Measurements from ENCODE around the genes PLPPR4 and CDC14A.

GRCh38 chr1:94590432-94590882 lies 48.9 kb upstream of the F3 start:
- PRO-cap: no peak

DNA sequence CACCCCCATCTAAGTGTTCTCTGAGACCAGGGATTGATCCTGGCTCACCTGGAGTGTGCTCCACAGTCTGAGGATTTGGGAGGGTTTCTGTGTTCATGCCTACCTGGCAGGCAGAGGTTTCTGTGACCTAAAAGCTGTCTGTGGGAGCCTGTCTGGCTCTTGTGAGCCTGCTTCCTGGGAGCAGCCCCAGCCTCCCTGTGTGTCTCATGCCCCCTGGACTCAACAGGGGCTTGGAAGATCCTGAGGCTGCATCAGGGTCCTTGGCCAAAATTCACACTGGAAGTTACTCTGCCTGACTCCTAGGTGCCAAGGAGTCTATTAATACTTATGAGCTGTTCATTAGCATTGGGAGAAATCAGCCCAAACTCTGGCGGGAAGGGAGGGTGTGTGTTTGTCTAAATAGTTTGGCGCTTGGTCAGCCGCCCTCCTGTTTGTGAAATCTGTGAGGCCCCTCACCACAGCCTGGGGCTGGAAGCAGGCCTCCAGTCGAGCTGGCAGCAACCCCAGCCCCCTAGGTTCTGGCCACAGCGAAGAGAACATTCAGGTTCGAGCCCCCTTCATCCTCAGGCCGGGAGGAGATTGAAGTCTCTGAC lies 82.0 kb upstream of the F3 start:
- PRO-cap: no peak

GRCh38 chr1:94648194-94648839 lies 106.8 kb upstream of the F3 start:
- PRO-cap: no peak

GRCh38 chr1:94720964-94721647 lies 99.1 kb upstream of the SLC44A3 start:
- PRO-cap: no peak

DNA sequence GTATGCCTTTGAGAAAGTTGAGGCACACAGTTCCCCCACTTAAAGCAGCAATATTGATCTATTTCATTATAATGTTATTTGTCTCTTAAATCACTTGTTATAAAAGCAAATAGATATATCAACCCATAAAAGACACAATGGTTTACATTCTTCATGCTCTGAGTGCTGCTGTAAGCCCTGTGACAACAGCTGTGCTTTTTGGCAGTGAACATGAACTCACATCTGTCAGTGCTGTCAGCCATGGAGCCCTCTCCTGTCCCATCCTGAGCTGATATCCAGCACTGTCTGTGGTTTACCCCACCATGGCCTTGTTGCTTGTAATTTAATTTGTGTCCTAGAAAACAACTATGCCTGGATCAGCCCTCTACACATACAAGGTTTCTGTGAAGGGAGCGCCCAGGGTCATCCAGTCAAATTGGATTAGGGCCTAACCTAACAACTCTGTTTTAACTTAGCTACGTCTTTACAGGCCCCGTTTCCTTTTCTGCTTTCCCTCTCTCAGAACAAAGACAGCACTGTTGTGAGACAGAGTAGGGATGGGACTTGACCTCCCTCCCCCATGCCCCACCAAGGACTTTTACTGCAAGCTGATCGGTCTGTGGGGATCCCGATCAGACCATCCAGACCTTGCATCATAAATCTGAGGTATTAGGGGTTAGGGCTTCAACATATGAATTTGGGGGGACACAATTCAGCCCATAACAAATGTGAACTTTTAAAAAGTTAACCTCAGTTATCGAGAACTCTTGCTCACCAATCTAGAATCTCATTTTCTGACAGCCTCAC lies 16.5 kb upstream of the SLC44A3 start:
- PRO-cap: no peak

DNA sequence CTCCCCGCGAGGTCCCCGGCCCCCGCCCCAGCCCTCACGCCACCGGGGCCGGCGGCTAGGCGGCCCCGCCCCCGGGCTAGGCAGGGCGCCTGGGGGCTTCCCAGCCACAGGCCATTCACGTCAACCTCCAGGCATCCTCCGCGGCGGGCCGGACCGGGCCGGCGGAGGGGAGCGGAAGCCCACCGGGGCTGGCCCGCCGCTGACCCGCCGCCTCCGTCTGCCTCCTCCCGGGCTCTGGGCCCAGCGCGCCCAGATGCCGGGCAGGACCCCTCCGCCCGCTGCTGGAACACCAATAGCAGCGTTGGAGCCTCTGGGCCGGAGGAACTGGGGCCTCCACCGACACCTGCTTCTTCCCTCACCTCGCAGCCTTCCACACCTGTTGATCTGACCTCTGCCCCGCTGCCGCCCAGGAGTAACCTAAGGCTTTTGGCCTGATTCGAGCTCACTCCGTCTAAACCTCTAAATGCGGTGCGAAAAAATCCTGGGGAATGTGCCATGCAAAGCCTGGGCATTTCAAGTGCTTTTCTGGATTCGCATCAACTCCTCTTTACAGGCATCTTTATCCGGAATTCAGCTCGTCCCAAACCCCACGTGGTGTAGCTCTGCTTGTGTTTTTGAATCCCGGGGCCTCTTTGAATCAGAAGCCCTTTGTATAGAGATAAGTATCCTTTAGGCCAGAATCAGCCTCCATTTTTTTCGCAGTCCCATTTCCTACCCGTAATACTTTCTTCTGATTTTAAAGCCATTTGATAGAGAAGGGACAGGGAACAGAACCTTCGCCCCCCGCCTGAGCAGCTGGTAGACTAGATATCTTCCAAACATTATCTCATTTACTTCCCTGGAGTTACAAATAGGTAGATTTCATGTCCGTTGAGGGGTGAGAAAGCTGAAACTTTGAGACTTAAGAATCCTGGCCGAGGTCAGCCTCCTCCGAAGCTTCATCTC lies 645 bp upstream of the CNN3 start:
- PRO-cap: bidirectional peak, plus-strand start at position 114 of the sequence, minus-strand start outside the sequence; bidirectional peak, plus-strand start at position 839 of the sequence, minus-strand start at position 634 of the sequence

GRCh38 chr1:94980172-94980732 lies 53.3 kb upstream of the CNN3 start:
- PRO-cap: no peak

- PRO-cap: no peak
These were observed 29.5 kb downstream of the ALG14 start for GRCh38 chr1:95043201-95043701.

DNA sequence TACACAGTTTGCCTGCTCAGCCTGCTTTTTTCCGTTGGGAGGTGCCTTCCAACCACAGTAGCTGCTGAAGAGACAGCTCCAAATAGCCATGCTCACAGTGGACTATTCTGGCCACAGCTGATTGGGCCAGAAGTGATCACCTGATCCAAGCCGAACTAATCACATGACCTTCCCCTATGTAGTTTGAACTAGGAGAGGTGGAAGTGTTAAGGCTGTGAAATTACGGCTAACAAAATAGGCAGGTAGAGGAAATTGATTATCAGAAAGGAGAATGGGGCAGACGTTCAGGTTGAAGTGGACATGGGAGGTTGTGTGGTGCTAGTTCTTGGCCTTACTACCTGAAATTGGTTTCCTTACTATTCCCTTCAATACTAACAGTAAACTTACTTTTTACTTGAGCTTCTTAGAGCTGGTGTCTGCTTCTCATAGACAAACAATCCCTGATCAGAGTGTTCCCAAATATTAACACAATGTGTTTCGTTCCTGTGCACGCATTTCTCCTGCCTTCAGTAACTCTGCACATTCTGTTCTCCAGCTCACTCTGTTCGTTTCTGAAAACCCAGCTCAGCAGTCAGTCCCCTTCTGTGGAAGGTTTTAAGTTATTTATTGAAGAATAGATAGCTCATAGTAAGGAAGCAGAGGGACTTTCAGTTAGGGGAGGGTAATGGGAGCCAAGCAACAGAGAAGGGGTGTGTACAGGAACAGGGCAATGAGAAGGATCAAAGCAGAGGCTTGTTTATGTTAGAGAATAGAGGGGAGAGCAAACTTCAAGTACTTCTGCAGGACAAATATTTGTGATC lies 136.3 kb downstream of the RWDD3 start:
- PRO-cap: no peak

DNA sequence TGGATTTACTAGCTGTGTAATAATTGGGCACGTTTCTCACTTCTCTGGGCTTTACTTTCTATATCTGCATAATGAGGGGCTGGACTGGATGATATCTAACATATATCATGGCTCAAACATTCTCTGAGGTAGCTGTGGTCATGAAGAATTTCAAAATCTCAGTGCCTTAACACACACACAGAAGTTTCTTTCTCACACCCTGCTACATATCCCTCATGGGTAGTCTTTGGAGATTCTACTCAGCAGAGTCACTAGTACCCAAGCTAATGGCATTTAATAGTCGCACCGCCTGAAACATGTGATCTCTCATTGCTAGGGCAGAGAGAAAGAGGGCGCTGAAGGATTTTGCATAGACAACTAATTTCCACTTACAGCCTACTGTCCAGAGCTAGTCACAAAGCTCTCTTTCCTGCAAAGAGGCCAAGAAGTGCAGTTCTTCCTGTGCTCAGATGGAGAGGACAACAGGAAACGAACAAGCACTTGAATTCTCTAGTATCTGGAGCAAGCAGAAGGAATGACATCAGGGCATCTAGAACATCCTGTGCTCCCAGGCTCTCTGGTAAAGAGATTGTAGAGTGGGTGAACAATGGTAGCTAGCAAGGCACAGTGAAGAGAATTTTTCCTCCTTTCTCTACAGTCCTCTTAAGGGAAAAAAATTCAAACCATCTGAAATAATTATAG lies 183.4 kb upstream of the PTBP2 start:
- PRO-cap: no peak

GRCh38 chr1:97529664-97530228 lies 391.1 kb downstream of the DPYD start:
- PRO-cap: no peak

DNA sequence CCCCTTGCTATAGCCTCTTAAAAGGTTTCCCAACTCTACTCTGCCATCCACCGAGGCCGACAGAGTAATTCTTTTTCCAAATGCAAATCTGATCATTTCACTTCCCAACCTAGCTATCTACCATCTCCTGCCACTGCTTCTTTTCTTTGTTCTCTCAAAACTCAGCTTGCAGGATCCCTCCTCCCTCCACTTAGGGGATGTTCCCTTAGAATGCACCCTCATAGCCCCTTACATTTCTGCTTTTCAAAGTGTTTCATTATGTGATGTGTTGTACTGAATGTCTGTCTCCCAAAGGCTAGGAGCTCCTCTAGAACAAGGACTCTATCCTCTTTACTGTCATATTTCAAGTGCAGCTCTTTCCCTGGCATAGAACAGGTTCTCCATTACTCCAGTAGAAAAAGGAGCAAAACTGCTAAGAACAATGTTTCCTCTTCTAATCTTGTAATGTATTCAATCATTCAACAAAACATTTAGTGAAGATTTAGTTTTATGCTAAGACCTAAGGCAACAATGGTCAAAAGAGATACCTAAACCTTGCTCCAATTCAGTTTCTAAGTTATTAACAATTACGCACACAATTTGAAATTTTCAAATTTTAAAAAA lies 270.8 kb downstream of the DPYD start:
- PRO-cap: no peak

DNA sequence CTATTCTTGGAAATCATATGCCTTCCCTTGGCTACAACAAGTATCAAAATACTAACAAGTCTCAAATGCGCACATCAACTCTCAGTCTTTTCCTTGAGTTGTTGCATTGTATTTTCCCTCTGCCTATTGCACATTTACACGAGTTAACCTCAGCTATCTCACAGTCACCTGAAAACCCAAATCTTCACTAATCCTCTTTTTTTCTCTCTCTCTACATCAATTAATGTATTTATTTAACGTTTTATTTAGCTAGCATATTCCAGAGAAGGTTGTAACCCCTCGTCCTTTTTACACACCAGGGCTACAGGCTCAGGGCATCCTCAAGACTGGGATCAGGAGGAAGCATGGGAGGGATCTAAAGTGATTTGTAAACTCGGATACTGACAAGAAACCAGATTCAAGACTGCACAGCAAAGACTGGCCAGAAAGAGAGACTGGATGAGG lies 96.0 kb downstream of the DPYD start:
- PRO-cap: no peak

GRCh38 chr1:99264033-99265055 lies at the start of gene PLPPR4:
Gene PLPPR4, plus strand, starts transcription at chr1:99264492.
- PRO-cap: bidirectional peak, plus-strand start at chr1:99264550, minus-strand start at chr1:99264387

- PRO-cap: no peak
These were observed 46.2 kb upstream of the PALMD start for GRCh38 chr1:99599536-99600331.

GRCh38 chr1:99778821-99779070 lies 12.3 kb upstream of the FRRS1 start:
- PRO-cap: no peak

GRCh38 chr1:100038229-100039079 lies 559 bp downstream of the MFSD14A start:
- PRO-cap: bidirectional peak, plus-strand start at chr1:100038430, minus-strand start at chr1:100038349; bidirectional peak, plus-strand start at chr1:100038896, minus-strand start at chr1:100038555

GRCh38 chr1:100186784-100186983 lies 8.6 kb upstream of the LRRC39 start:
- PRO-cap: no peak

DNA sequence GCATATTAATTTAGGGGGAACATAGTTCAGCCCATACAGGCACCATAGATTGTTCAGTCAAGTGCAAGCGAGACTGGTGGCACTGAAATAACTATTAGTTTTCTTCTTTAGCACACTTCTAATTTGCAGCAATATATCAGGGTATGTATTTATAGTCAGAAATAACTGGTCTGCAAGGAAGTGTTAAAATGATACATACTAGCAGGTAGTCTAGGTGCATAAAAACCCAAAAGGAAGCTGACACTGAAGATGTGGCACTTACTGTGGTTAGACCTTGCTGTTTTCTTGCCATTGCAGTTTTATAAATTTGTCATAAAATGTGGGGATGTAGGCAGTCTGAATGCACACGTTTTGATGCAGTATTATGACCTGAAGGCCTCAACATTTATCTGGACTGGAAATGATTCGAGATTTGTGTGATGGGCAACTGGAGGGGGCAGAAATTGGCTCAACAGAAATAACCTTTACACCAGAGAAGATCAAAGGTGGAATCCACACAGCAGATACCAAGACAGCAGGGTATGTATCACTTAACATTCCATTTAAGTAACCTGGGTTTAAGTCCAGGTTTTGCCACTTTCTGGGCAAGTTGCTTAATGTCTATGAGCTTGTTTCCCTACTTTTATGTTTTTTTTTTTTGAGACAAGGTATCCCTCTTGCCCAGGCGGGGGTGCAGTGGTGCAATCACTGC lies 1.9 kb downstream of the RTCA start:
- PRO-cap: no peak

GRCh38 chr1:100352235-100353019 lies at the start of gene CDC14A:
Gene CDC14A, plus strand, starts transcription at chr1:100352506.
- PRO-cap: bidirectional peak, plus-strand start at chr1:100352506, minus-strand start at chr1:100352184; bidirectional peak, plus-strand start at chr1:100352939, minus-strand start at chr1:100352859

Data from WTC11 (cell line).